Hair follicle dermal papilla cell (primary cell): ENCODE results near the genes LSM12 and EFTUD2.

DNA sequence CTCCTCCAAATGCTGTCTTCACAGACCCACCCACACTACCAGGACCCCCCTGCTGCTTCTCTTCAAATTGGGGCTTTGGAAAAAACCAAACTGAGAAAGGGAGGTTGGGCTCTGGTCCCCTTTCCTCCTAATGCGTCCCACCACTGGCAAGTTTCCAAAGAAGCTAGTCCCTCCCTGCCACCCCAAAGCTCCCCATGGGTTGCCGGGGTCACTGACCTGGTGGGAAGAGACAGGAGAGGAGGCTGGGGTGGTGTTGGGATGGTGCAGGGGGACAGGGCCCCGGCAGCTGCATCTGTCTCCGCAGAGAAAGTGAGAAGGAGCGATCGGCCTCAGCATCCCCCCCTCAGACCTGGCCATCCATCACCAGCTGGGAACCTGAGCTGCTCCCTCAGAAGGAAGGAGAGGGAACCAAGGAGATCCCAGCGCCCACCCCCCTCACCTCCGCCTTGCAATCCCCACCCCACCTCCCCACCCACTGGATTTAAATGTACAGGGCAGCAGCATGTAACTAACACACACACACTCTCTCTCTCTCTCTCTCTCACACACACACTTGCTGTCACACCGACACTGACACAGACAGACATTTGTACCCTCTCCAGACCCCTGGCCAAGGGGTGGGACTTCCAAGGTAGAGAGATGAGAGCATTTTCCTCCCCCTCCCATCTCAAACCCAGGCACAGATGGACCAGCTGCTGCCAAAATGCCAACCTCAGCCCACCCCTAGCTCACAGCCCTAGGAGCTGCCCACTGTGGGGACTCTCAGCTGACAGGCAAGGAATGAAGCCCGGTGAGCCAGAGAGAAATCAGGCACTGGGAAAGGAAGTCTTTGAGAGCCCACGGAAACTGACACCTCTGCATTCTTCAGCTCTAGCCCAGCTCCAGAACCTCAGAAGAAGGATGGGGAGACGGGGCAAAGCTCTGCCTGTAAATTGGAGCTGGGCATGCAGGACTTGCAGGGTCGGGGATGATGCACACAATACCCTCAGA is 3.1 kb downstream of the ETV4 start:
- CAGE, long polyA plus RNA, result no peak

DNA sequence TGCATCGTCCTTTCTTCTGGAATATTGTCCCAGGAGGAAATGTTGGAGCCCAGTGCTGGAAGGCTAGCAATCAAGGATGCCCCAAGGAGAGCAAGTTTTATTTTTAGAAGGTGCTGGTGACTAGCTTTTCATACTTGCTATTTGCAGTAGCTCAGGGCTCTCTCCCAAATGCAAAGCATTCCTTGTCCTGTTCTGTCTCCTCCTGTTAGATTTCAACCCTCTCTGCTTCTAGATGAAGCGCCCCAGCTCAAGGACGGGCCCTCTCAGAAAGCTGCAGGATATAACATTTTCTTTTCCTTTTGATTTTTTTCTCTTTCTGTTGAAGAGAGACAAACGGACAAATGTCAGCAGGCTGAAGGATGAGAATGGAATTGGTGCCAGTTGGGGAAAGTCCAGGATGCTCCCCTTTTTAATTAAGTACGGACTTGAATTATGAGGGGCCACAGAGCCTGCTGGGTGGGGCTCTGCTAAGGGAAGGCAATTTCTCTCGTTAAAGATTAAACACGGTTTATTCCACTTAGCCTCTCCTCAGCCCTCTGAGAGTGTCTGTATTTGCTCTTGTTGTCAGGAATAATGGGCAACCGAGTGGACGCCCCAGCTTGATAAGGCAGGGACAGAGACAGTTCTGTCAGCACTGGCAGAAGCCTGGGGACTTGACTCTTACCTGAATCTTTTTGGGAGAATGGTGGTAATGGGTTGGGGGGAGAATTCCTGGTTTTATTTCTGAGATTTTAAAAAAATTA is 6.2 kb upstream of the ETV4 start:
- CAGE, long polyA plus RNA, result no peak

DNA sequence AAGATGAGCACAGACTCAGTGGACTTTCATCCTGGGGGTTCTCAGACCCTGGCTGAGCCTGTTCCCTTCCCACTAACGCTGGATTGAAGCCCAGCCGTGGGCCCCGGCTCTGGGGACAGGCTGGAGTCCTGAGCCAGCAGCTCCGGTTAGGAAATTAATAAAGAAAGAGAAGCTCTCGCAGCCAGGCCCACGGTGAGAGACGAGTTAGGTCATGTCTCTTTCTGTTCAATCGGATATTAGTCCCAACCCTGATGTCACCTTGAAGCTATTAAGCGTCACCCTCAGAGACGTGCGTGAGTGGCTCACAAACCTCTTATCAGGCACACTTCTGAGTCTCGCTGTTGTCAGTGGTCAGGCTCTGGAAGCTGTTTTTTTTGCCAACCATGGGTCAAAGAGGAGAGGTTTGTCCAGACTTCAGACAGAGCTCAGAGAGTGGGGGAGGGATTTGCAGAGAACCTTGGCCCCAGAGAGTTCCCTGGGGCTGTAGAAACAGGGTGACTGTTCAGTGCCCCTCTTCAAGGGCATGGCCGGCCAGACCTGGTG is 27.0 kb downstream of the MEOX1 start:
- CAGE, long polyA plus RNA, result no peak

DNA sequence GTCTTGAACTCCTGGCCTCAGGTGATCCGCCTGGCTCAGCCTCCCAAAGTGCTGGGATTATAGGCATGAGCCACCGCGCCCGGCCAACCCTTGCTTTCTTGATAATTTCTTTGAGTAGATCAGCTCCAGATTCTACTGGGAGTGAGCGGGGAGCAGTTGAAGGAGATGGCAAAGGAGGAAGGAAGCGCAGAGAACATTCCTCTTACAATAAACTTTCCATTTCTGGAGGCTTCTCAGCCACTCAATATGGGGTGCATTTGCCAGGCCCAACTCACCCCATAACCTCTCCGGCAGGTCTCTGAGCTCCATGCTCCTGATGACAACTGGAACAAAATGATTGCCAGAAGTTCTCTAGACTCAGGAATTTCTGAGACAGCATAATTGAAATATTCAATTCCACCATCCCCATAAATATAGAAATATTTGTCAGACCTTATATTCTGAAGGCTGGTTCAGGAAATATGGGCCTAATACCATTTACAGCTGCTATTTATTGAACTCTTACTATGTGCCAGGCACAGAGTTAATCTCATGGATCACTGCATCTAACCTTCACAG is 4.2 kb downstream of the MEOX1 start:
- CAGE, long polyA plus RNA, result no peak

DNA sequence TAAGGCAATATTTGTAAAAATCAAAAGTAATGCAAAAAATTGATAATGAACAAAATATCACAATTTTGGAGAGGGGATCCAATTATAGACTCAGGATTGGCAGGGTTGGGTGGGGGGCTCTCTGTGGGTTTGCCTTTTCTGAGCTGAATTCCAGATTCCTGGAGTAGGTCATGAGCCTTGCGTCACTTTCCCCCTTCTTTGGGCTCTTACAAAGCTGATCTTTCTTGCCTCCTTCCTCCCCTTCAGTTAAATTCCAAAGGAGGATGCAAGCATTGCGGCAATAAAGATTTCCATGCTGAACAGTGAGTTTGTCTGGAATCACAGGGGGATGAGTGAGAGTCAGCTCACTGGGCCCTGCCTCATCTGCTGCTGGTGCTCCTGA is 3.2 kb downstream of the MEOX1 start:
- CAGE, long polyA plus RNA, result no peak

- CAGE, long polyA plus RNA, result no peak
Observed at GRCh38 chr17:43779706-43780120, 522 bp upstream of the CFAP97D1 start.

DNA sequence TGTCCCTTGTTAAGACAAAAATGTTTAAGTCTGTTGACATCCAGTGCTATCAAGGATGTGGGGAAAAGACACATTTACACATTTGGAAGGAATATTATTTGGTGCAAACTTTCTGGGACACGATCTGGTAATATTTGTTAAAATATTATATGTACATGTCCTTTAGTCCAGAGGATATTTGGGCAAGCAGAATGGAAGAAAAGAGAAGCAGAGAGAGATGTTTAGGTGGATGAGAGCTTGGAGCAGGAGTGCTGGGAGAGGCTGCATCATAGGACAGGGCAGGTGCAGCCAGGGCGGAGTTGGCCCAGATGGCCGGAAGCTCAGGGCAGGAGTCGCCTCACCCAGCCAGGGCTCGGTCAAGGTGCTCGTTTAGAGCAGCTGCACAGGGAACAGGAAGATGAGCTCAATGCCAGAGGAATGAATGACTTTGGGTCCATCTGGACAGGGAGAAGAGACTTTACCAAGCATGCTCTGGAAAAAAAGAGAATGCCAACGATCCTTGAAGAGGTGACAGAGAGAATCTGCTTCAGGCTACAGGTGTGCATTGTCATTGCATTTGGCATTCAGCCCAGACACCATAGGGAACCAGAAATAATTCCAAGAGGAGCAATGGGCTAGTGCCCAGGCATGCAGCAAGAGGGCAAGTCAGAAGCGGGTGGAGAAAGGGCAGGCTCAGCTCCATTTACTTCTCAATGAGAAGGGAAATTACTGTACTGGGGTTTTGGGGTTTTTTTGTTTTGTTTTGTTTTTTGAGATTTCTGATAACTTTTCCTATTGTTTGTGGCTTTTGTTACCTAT is 6.7 kb upstream of the MPP3 start:
- CAGE, long polyA plus RNA, result no peak

DNA sequence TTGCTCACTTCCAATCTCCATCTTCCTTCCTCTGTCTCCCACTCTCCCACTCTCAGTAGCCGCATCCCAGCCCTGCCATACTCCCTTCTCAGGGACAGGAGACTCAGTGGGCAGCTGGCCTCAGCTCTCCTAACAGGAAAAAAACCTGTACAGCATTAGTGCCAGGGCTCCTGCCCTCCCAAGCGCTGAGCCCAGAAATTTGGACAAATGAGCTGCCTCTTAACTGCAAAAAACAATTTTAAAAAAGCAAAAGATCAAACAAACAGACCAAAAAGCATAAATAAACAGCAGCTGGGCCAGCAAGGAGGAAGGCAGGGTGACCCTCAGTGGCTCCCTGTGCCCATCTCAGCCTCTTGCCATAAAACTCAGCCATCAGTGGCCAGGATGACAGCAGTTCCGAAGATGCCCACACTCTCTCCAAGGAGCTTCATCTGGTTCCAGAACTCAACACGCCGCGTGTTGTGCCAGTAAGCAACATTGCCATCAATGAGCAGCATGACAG is 3.1 kb downstream of the TMEM101 start:
- CAGE, long polyA plus RNA, result no peak

GRCh38 chr17:44065908-44067056 is at the start of gene LSM12:
Gene LSM12, minus strand, starts transcription at chr17:44066671.
- CAGE, long polyA plus RNA, result no peak

- CAGE, long polyA plus RNA, result no peak
Observed at GRCh38 chr17:44074585-44075479, 4.3 kb downstream of the G6PC3 start.

GRCh38 chr17:44078437-44079029 is 8.0 kb downstream of the G6PC3 start:
- CAGE, long polyA plus RNA, result no peak

DNA sequence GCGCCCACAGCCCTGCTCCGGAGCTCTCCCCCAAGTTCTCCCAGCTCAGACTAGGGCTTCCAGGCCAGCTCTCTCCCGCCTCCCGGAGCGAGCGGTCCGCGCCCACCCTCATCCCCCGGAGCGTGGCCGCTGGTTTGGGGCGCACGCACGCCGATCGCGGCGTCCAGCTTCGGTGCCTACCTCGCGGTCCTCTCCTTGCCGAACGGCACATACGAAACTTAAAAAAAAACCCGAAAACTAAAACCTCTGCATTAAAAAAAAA is 742 bp upstream of the UBTF start:
- CAGE, long polyA plus RNA, result no peak

DNA sequence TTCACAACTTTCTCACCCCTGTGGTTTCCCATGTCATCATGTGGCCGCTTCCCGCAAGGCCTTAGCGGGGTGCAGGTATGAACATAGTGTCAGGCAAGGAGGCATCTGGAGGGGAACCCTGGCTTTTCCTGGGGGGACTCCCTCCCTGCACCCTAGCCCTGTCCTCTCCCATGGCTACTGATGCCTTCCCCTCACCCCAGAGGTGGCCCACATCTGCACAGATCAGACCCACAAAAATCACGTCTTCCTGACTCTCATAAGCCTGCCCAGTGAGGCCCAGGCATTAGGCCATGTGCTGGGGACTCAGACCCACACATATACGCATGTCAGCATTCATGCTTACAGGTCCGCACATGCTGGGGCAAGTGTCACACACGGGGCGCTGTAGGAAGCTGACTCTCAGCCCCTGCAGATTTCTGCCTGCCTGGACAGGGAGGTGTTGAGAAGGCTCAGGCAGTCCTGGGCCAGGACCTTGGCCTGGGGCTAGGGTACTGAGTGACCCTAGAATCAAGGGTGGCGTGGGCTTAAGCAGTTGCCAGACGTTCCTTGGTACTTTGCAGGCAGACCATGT is 3.6 kb downstream of the GRN start:
- CAGE, long polyA plus RNA, result no peak

GRCh38 chr17:44533446-44533949 is 23.8 kb upstream of the FZD2 start:
- CAGE, long polyA plus RNA, result no peak

DNA sequence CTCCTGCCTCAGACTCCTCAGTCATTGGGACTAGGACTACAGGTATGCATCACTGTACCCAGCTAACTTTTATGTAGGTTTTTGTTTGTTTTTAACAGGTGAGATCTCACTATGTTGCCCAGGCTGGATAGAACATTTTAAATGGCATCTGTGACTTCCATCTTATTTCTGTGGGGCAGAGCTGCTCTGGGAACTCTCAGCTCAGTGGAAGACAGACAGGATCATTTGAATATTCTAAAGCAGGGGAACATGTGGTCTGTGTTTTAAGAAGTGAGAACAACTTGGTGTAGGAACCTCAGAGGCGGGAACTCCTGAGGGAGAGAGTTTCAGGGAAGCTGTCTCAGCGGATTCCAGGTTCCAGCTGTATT is 21.4 kb upstream of the FZD2 start:
- CAGE, long polyA plus RNA, result no peak

DNA sequence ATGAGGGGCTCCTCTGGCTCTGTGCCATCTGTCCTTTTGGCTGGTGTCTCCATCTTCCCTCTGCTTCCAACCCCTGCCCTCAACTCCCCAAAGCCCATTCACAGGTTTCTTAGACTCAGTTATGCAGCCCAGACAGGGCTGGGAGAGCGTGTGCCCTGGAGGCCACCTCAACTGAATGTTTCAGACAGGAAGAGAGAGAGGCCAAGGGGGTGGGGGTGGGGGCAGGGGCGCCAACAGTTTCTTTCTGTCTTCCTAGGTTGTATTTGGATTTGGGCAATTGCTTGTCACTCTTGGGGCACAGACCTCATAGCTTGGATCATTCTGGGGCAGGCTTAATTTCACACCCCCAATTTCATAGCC is 14.9 kb upstream of the FZD2 start:
- CAGE, long polyA plus RNA, result no peak

DNA sequence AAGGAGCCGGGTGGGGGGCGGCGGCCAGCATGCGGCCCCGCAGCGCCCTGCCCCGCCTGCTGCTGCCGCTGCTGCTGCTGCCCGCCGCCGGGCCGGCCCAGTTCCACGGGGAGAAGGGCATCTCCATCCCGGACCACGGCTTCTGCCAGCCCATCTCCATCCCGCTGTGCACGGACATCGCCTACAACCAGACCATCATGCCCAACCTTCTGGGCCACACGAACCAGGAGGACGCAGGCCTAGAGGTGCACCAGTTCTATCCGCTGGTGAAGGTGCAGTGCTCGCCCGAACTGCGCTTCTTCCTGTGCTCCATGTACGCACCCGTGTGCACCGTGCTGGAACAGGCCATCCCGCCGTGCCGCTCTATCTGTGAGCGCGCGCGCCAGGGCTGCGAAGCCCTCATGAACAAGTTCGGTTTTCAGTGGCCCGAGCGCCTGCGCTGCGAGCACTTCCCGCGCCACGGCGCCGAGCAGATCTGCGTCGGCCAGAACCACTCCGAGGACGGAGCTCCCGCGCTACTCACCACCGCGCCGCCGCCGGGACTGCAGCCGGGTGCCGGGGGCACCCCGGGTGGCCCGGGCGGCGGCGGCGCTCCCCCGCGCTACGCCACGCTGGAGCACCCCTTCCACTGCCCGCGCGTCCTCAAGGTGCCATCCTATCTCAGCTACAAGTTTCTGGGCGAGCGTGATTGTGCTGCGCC is 526 bp downstream of the FZD2 start:
- CAGE, long polyA plus RNA, result no peak

- CAGE, long polyA plus RNA, result no peak
Observed at GRCh38 chr17:44759130-44760039, 597 bp downstream of the ADAM11 start.

DNA sequence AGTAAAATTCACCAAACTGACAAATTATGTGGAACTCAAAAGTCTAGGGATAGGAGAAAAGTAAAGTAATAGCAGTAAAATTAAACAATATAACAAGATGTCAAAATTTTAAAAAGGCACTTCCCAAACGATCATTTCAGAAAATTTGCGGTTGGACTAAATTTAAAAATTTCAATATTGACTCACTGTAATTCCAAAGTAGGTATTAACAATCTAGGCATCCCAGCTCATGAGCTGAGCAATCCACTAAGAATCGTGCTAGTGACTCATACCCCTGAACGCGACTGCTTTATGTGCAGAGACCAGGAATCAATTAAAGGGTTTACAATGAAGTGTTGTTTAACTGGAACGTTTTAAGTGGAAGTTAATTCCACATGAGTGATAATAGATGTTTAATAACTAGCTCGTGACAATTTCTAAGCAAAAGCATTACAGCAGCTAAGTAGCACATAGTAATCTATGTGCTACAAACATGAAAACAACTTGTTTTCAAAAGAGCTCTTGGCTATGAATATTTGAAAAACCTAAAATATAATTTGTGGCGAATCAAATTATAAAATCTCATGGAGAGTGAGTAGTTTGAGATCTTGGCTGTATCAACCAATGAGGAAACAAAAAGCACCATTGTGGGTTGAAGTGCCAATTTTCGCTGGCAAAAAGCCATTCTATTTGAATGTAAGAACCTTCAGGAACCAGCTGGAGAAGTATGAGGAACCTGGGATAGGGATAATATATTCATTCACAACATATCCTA is 9.4 kb downstream of the GJC1 start:
- CAGE, long polyA plus RNA, result no peak

DNA sequence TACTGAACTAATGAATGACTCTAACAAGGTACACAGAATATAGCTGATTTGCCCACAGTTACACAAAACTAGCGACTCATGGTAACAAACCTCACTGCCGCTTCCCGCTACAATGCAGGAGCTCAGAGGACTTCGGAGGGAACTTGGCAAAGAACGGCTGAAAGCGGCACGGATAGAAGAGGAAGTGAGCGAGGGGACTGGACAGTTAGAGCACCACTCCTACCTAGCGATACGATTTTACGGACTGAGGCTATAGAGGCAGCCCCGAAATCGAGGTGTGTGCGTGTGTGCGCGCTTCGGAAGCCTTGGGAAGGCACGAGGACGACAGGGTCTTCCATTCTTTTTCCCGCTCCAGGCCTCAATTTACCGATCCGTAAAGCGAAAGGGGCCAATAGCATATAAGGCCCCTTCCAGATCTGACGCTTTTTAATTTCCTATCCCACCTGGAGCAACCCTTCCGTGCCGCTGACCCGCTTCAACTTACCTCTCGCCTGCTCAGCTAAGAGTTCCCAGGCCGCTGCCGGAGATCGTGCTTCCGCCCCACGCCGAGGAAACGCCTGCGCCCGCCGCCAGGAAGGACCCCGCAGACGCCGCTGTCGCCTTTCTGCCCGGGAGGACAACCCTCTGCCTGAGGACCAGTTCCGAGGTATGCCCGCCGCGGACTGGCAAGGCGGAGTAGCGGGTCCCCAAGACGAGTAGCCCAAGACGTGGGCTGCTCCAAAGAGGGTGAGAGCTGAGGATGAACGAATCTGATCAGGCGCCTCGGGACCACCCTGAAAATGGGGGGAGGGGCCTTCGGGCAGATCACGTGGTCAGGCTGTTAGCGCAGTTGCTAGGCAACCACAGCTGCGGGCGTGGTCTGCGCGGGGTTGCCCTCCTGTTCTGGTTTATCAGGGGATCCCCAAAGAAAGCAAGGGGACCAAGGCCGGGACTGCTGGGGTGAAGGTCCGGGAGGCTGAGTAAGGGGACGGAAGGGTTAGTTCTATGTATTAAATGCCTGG is at the start of gene EFTUD2:
EFTUD2 (minus strand) TSS at position 561 of the 1,001 bp plus-strand sequence.
- CAGE, long polyA plus RNA, result no peak